Measurements from ENCODE around the gene LPIN1.

GRCh38 chr2:10410233-10410726 lies 37.8 kb downstream of the ODC1 start:
- PRO-cap, result no peak
- RAMPAGE, long total RNA, 4 experiments, result no peak in any of the 4 experiments

DNA sequence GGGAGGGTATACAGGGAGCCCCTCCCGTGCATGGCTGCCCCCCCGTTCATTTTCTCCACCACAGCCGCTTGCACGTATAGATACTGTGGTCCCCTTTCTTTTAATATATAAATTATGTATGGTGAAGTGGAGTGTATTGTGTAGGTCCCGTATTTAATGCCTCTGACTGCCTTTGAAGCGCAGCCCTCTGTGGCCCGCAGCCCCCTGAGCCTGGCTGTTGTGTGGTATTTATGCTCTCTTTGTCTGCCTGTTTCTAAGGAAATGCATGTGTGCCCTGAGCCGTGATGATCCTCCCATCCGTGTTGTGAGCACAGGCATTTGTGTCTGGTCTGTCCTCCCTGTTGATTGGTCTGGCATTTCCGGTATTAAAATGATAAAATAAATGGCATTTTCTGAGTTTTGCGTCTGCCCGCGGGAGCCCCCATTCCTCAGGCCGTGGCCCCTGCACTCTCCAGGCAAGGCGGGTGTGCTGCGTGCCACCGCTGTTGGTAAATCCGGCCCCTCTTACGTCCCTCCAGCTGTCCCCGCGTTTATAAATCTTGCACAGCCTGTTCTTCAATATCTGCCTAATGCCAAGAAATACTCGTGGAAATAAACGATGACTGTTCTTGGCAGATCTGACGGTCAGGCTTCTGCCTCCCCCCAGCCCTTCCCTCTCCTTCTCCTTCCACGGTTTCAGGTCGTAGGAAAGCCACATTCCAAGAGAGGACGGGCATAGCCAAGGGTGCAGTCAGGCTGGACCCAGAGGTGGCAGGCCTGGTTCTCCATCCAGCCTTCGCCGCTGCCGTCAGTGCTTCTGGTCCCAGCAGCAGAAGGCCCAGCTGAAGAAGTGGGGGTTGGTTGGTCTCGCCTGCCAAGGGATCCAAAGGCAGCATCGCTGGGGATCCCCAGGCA lies 20.7 kb downstream of the ODC1 start:
- PRO-cap, result no peak
- RAMPAGE, long total RNA, 4 experiments, result no peak in any of the 4 experiments

- PRO-cap, result no peak
- RAMPAGE, long total RNA, 4 experiments, result no peak in any of the 4 experiments
Observed at GRCh38 chr2:10444386-10445029, 3.6 kb downstream of the ODC1 start.

DNA sequence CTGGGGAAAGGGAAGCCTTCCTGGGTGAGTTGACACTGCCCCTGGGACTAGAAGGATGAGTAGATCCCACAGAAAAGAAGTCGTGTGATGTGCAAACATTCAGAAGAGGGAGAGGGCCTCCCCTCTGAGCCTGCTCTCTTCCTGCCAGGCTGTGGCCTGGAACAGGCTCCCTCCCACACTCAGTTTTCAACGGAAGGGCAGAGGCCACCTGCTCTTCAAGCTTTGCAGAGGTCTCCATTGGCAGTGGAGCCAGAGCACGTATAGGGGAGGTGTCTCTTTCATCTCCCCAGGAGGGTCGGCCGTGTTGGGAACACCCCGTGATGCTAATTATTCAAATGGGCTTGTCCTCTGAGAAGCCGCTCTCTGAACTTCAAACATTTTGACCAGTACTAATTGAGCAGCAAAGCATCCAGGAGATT lies 29.4 kb upstream of the ODC1 start:
- PRO-cap, result no peak
- RAMPAGE, long total RNA, 4 experiments, result no peak in any of the 4 experiments

DNA sequence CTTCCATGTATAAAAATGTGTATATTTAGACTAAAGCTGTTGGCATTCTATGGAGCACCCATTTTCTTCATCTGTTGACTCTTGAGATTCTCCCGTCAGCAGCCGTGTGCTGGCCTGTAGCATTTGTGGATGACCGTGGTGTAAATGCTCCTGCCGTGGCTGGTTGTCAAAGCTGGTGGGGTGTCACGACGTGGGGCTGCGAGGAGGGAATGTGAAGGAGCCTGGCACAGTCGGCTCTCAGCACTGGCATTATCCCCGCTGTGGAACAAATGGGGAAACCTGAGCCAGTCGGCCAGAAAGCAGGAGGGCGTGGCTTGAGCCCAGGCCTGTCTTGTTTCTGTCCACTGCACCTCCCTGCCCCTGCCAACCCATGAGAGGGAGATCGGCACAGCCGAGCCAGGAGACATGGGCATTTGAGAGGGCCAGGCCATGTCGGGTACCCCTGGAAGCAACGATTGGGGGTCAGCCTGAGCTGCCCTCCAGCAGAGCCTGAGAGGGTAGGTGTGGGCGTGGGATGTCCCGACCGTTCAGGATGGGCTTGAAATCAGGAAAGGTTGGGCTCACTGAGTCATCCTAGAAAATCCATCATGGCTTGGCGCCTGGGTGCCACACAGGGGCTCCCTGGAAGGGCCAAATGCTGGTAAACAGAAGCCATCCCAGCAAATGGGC lies 44.5 kb downstream of the PDIA6 start:
- PRO-cap, result no peak
- RAMPAGE, long total RNA, 4 experiments, result no peak in any of the 4 experiments

GRCh38 chr2:10812920-10813715 lies 533 bp upstream of the PDIA6 start:
- PRO-cap, result bidirectional peak, plus-strand start at chr2:10812999, minus-strand start at chr2:10812785
- RAMPAGE, long total RNA, 4 experiments, result no peak in any of the 4 experiments

DNA sequence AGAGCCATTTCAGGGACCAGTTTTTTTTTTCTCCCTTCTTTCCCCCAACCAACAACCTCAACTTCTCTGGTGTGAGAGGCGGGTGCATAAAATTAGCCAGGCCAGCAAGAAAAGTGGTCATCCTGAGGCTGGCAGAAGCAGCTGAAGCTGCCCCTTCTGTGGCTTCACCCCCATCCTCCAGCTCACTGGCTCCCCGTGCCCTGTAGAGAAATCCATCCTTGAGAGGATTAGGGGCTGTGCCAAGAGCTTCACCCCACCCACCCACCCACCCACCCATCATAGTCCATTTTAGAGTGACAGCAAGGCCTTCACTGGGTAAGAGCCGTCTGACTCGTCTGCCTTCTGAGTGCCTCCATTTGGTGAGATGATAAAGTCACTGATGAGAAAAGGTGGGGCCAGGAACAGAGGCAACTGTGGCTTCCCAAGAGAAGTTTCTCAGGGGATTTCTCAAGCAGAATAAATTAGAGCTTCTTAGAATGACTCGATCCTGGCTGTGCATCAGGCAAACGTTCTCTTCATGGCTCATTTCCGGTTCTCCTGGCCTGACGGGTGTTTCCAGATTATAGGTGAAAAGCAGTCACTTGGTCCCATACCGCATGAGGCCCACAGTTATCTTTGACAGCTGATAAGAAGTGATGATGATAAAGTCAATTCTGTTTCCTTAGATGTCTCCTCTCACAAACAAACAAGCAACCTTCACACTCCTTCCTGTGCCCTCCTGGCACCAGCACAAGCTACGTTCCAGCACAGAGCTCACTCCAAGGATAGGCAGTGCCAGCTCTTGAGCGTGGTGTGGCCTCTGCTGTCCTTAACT lies 38.0 kb upstream of the KCNF1 start:
- PRO-cap, result no peak
- RAMPAGE, long total RNA, 4 experiments, result no peak in any of the 4 experiments

- PRO-cap, result no peak
- RAMPAGE, long total RNA, 4 experiments, result no peak in any of the 4 experiments
Observed at GRCh38 chr2:11121565-11122026, 11.3 kb upstream of the C2orf50 start.

GRCh38 chr2:11340498-11341412 lies 3.7 kb downstream of the ROCK2 start:
- PRO-cap, result no peak
- RAMPAGE, long total RNA, 4 experiments, result no peak in any of the 4 experiments

- PRO-cap, result no peak
- RAMPAGE, long total RNA, 4 experiments, result no peak in any of the 4 experiments
Observed at GRCh38 chr2:11386207-11386695, 41.8 kb upstream of the ROCK2 start.

- PRO-cap, result no peak
- RAMPAGE, long total RNA, 4 experiments, result no peak in any of the 4 experiments
Observed at GRCh38 chr2:11389820-11390315, 45.4 kb upstream of the ROCK2 start.

DNA sequence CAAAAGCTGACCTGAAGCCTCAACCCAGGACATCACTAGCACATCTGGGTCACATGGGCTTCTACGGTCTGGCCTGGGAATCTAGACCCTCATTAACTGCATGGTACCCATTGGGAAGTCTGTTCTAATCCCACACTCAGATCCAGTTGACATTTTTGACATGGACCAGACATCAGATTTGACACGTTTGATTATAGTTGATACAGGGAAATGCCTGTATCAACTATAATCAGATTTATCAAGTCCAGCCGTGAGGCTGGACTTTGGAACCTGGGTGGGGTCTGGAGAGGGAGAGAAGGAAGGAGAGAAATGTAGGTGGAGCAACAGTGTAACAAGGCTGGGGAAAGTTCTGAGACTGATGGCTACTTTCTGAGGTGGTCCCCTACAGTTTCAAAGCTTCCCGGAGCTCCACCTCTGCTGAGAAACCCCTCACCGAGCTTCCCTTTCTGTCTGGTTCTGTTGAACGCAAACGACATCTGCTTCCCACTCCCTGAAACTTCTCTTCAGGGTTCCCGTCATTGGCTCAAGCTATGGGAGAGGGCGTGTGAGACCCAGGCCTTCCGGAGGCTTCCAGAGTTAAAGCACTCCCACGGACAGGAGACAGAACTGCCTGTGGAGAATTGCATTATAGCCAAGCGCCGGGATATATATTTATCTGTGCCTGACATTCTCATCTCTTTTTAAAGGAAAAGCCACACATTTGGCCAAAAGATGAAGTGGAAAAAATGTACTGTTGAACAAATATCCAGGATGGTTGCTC lies 59.9 kb downstream of the E2F6 start:
- PRO-cap, result no peak
- RAMPAGE, long total RNA, 4 experiments, result no peak in any of the 4 experiments

DNA sequence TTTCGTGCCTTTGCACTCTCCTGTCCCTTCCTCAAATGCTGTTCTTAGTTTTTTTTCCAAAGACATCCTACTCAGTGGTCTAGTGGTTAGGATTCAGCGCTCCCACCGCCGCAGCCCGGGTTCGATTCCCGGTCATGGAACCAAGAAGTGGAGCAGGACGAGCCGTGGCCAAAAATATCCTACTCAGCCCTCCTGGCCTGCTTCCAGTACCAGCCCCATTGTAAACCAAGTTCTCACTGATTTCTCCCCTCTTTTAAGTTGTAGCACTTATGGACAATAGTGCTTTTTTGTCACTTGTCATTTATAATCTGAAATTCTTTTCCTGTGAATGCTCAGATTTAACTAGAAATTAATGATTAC lies 17.8 kb downstream of the GREB1 start:
- PRO-cap, result no peak
- RAMPAGE, long total RNA, 4 experiments, result no peak in any of the 4 experiments

- PRO-cap, result no peak
- RAMPAGE, long total RNA, 4 experiments, result no peak in any of the 4 experiments
Observed at GRCh38 chr2:11553925-11554307, 20.1 kb downstream of the GREB1 start.

DNA sequence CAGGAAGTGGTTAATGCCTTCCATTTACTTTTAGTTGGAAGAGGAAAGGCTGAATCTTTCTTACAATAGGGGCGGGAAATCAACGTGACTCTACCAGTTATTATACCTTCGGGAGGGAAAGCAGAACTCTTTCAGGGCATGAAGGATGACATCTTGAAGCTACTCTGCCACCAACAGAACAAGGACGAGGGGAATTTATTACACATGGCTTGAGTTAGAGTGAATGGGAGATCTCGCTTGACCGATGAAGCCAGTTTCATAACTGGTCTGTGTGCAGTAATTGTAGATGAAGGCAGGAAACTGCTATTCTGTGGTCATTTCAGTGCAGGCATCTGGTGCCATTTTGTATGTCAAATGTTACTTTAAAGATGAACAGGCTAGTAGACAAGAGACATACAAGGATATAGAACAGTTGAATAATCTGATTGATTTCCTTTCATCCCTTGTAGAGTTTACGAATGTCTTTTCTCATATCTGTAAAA lies 20.5 kb downstream of the GREB1 start:
- PRO-cap, result no peak
- RAMPAGE, long total RNA, 4 experiments, result no peak in any of the 4 experiments

- PRO-cap, result no peak
- RAMPAGE, long total RNA, 4 experiments, result no peak in any of the 4 experiments
Observed at GRCh38 chr2:11680248-11680910, 10.4 kb upstream of the NTSR2 start.

DNA sequence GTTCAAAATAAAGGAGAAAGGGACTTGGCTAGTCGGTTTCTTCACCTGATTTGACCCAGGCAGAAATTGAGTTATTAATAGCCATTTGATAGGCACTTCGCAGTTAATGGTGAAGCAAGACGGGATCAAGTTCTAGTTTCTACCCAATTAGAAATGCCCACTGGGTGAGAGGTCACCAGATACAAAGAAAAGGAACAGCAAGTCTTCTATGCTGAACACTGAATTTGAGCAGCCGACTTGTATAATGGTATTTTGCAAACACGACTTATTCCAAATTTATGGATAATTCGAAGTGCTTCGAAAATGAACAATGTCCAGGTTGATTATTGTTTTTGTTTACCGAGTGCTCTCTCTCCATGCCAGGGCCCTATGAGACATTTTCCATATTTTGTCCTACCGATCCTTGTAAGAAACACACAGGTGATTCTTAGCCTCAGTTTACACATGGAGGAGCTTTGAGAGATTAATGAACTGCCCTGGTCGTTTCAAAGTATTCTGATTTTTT lies 18.8 kb upstream of the NTSR2 start:
- PRO-cap, result no peak
- RAMPAGE, long total RNA, 4 experiments, result no peak in any of the 4 experiments

- PRO-cap, result no peak
- RAMPAGE, long total RNA, 4 experiments, result no peak in any of the 4 experiments
Observed at GRCh38 chr2:11719598-11719943, 26.9 kb upstream of the LPIN1 start.

GRCh38 chr2:11746170-11747150 lies at the start of gene LPIN1:
TSS of gene LPIN1 (plus strand) at chr2:11746632.
- PRO-cap, result unidirectional peak, plus-strand start at chr2:11746640
- RAMPAGE, long total RNA, 4 experiments, result start-site peak on the plus strand in 4 of 4 experiments, at chr2:11746590-11746671 at its widest, 70 to 211 reads per replicate

- PRO-cap, result no peak
- RAMPAGE, long total RNA, 4 experiments, result no peak in any of the 4 experiments
Observed at GRCh38 chr2:11775387-11775848, 29.0 kb downstream of the LPIN1 start.

Data from sigmoid colon (tissue), 4 donors.